Endothelial cell of umbilical vein (primary cell): ENCODE measurements around a stretch of chr6.

DNA sequence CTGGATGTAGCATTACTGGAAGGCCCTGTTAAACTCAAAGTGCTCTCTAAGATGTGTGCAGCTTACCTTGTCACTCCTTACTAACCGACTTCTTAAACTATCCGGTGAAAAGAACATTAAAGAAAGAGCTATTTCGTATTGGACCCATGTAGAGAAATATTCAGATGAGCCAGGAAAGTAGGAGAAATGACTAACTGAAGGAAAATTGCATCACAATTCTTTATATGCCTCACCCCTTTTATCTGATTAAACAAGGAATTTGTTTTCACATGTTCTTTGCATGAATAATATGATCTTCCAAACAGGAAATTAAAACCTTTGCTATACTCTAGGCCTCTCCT, 42.0 kb upstream of the LRRC1 start:
- PRO-cap = no peak
CAGE:
- cytosol, long polyA minus RNA = no peak
- cytosol, long polyA plus RNA = no peak
- long polyA plus RNA = no peak
- nucleus, long polyA minus RNA = no peak
- nucleus, long polyA plus RNA = no peak

DNA sequence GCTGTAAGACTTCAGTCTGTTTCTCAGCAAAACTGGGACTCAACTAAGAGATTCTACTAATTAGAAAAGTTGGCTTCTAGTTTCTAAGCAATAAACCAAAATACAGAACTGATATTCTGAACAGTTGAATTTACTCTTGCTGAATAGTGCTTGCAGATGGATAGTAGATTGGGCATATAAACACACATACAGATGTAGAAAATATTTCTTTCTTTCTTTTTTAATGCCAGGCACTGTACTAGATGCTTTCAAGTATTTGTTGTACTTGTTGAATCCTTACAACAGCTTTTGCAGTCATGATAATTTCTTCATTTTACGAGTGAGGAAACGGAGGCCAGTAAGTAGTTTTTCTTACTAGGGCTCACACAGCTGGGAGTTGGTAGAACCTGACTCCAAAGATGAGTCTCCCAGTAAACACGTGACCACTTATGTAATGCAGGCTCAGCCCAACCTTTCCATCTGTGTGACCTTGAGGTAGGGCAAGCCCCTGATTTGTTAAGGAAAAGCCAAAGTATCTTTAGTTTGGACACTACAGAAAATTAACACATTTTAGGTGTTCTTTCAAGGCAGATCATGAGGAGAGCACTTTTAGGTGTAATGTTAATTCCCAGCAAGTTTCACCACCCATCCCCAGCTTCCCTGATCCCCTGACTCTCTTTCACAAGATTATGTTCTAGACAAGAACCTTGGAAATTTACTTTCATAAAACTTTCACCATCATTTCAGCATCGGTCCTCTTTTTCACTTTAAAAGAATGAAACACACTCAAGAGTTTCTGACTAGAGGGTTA, 111.2 kb downstream of the LRRC1 start:
- PRO-cap = no peak
CAGE:
- cytosol, long polyA minus RNA = no peak
- cytosol, long polyA plus RNA = no peak
- long polyA plus RNA = no peak
- nucleus, long polyA minus RNA = no peak
- nucleus, long polyA plus RNA = no peak

DNA sequence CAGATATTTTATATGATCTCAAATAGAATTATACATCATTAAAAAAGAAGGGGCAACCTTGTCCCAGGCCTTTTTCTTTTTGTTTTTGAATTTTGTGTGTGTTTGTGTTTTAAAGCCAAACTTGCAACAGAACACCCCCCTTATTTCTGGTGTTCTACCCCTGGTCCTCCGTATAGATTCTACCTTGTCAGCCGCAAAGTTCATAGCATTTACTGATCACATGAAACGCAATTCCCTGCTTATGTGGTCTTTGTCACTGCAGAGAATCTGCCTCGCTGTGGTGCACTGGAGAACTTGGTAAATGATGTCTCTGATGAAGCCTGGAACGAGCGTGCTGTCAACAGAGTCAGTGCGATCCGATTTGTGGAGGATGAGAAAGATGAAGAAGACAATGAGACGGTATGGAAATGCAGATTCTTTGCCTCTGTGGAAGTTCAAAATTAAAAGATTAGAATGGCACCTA, 125.6 kb downstream of the LRRC1 start:
- PRO-cap = no peak
CAGE:
- cytosol, long polyA minus RNA = no peak
- cytosol, long polyA plus RNA = no peak
- long polyA plus RNA = no peak
- nucleus, long polyA minus RNA = no peak
- nucleus, long polyA plus RNA = no peak

- PRO-cap = no peak
CAGE:
- cytosol, long polyA minus RNA = no peak
- cytosol, long polyA plus RNA = no peak
- long polyA plus RNA = no peak
- nucleus, long polyA minus RNA = no peak
- nucleus, long polyA plus RNA = no peak
Measured at GRCh38 chr6:54097848-54098174, 13.4 kb upstream of the MLIP start.

- PRO-cap = no peak
CAGE:
- cytosol, long polyA minus RNA = start-site peak on the minus strand at chr6:56527488-56527734, 26 reads
- cytosol, long polyA plus RNA = no peak
- long polyA plus RNA = no peak
- nucleus, long polyA minus RNA = no peak
- nucleus, long polyA plus RNA = no peak
Measured at GRCh38 chr6:56527383-56527793, 280.0 kb upstream of the COL21A1 start.

DNA sequence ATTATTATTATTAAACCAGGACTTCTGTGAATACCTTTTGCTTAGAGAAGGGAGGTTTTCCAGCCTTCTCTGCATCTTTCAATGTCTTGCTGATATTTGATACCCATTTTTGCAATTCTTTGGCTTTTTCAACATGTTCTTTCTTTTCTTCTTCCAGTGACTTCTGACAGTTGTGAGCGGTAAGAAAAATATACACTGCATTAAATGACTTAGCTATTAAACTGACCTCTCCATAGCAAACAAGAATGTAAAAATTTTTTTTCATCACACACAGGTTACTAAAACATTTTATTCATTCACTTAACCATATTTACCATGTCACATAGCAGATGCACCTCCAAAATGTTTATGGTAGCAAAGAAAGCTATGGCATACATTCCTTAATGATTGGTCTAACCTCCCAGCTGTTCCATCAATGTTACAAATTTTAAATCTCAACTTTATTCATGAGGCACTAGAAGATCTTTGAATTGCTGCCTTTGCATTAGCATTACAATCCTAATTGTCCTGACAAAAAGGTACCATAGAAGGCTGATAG, 340.2 kb downstream of the DST start:
- PRO-cap = no peak
CAGE:
- cytosol, long polyA minus RNA = no peak
- cytosol, long polyA plus RNA = no peak
- long polyA plus RNA = no peak
- nucleus, long polyA minus RNA = no peak
- nucleus, long polyA plus RNA = no peak

DNA sequence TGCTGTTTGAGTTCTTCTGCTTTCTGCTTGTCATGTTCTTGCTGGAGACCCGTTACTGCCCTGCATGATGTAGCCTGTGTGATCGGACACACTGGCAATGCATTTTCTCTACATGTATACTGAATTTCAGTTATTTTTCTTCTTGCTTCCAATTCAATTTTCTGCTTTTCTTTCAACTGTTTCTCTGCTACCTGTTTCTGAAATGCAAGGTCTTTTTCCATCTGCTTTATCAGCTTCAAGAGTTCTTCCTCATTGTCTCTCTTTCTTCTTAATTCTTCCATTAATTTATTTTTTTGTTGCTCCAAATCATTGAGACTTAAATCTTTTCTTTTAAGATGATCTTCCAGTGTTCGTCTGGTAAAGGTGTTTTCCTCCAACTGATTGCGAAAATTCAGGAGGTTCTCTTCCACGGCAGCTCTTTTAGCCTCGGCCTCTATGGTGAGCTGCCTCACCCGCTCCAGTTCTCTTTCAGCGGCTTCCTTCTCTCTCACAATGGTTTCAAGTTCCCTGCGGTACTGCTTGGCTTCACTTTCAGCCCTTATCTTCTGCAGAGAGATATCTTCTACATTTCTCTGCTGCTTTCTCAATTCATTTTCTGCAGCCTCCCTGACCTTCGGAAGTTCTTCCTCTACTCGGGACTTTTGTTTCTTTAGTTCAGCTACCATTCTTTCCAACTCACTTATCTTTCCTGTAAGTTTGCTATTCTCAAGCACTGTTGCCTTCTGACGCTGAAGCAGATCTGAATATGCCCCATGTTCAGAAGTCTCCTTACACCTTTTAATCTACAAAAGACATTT, 334.5 kb downstream of the DST start:
- PRO-cap = no peak
CAGE:
- cytosol, long polyA minus RNA = no peak
- cytosol, long polyA plus RNA = no peak
- long polyA plus RNA = no peak
- nucleus, long polyA minus RNA = no peak
- nucleus, long polyA plus RNA = no peak

DNA sequence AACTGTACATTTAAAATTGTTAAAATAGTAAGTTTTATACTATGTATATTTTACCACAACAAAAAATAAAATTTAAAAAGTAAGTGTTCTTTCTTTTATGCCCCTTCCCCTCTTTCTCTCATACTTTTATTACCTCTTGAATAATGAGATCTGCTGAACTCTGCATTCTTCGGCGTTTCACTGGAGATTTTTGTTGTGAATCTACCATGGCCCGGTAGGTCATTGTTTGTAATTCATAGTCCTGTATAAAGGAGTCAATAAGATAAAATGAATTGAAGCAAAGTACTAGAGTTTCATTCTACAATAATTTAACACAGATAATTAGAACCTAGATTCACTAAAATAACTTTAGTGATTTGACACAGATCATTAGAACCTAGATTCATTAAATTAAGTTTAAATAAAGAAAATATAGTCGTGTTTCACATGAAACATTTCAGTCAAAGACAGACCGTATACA, 329.6 kb downstream of the DST start:
- PRO-cap = no peak
CAGE:
- cytosol, long polyA minus RNA = no peak
- cytosol, long polyA plus RNA = no peak
- long polyA plus RNA = no peak
- nucleus, long polyA minus RNA = no peak
- nucleus, long polyA plus RNA = no peak

DNA sequence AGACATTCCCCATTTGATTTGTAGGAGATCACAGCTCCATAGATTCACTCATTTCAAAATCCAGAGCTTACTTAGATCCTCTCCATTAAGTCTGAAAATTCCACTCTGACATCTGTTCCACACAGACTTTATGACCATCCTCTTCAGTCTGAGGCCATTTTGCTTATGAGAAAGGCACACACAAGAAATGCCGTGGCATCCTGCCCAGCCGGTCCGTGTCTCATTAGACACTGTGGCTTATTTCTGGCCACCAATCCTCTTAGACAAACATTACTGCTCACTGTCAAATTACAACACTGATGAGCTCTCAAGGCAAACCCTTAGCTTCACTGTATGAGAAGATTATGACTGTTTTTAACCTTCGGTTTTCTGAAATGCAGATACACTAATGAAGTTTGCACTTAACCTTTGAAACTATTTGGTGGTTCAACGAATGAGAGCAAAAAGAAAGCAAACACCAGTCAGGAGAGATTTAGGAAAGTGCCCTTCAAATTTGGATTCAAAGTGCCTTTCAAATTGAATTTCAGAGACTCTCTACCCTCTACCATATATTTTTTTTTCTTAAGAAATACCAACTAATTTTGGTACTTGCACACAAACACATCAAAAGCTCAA, 261.4 kb downstream of the DST start:
- PRO-cap = no peak
CAGE:
- cytosol, long polyA minus RNA = no peak
- cytosol, long polyA plus RNA = no peak
- long polyA plus RNA = no peak
- nucleus, long polyA minus RNA = no peak
- nucleus, long polyA plus RNA = no peak

DNA sequence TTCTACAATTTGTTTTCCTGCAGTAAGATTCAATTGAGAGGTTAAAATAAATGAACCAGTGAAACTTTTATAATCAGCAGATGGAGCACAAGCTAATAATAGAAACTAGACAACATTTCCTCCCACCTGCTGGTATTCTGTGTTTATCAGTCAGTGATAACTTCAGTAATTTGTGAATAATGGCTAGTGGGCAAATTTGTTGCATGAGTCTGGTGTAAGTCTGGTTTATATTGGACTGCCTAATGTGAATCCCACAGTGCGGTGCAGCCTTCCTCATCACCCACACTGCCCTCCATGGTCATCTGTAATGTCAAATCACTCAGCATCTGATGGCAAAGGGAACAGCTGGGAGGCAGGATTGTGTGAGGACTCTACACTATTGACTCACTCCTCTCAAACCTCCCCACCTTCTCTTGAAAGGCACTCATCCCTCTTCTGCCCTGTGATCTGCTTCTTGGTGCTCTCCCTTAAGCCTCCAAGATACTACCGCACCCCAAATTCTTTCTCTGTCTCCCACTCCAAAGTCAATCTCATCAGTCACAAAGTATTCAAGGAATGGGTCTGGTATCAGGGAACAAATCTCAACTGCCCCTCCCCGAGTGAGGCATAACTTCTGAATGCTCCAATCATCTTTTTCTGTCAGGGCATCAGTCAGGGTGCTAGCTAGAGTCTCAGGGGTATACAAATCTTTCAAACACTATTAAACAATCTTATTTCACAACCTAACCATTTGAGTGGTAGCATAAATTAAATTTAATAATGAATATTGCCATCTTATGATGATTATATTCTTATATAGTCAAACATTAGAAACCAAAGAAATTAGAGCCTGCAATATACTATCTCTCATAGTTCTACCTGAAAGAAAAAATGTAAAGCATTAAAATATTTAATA, 145.7 kb downstream of the DST start:
- PRO-cap = no peak
CAGE:
- cytosol, long polyA minus RNA = no peak
- cytosol, long polyA plus RNA = no peak
- long polyA plus RNA = no peak
- nucleus, long polyA minus RNA = no peak
- nucleus, long polyA plus RNA = no peak

- PRO-cap = no peak
CAGE:
- cytosol, long polyA minus RNA = no peak
- cytosol, long polyA plus RNA = no peak
- long polyA plus RNA = no peak
- nucleus, long polyA minus RNA = no peak
- nucleus, long polyA plus RNA = no peak
Measured at GRCh38 chr6:56839023-56839481, 115.6 kb downstream of the DST start.

GRCh38 chr6:56842537-56843507, 111.8 kb downstream of the DST start:
- PRO-cap = bidirectional peak, plus-strand start at chr6:56843243, minus-strand start at chr6:56843424
CAGE:
- cytosol, long polyA minus RNA = no peak
- cytosol, long polyA plus RNA = no peak
- long polyA plus RNA = start-site peak on the minus strand at chr6:56843217-56843712, 72 and 20 reads in 2 replicates
- nucleus, long polyA minus RNA = start-site peak on the minus strand at chr6:56842820-56843698, 2,357 reads
- nucleus, long polyA plus RNA = no peak

DNA sequence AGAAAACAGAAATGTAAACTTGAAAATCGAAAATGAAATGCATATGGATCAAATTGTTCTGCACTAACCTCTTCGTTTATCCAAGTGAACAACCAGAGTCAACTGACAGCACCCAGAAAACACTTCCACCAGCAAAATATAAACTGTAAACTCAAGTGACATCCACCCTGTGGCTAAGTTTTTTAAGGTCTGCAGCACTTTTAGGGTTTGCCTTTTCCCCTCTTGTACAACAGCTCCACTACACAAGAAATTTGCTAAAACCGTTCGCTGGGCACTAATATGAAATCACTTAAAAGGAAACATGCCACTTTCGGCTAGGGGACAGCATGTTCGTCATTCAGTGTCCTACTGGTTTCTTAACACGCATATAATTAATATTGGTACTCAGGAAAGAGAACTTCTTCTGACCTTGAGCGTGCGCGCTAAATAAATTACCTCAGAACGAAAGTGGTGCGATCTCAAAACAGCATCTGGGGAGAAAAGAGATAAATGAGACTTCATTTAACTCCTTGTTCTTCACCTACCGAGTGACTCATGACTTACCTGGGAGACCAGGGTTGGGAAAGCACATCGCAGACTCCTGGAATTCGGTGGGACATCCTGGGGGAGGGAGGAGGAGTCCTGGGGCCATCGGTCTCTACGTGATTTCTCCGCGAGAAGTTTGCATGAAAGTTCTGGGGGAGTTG, 1.1 kb downstream of the DST start:
- PRO-cap = no peak
CAGE:
- cytosol, long polyA minus RNA = no peak
- cytosol, long polyA plus RNA = no peak
- long polyA plus RNA = no peak
- nucleus, long polyA minus RNA = no peak
- nucleus, long polyA plus RNA = no peak

DNA sequence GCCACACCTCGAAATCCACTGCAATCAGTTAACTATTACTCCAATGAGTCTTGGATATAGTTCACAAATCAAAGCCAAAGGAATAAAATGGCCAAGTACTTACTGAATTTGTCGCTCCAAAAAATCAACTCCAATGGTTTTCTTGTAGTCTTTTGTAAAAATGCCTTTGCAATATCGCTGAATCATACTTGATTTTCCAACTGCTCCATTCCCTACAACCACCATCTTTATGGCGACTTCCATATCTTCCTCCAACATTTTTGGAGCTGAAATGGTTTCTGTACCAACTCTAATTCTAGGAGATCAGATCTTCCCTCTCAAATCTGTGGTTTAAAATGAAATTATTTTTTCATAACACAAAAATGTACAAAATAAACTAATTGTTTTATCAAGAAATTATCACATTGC, 12.0 kb downstream of the RAB23 start:
- PRO-cap = no peak
CAGE:
- cytosol, long polyA minus RNA = no peak
- cytosol, long polyA plus RNA = no peak
- long polyA plus RNA = no peak
- nucleus, long polyA minus RNA = no peak
- nucleus, long polyA plus RNA = no peak

DNA sequence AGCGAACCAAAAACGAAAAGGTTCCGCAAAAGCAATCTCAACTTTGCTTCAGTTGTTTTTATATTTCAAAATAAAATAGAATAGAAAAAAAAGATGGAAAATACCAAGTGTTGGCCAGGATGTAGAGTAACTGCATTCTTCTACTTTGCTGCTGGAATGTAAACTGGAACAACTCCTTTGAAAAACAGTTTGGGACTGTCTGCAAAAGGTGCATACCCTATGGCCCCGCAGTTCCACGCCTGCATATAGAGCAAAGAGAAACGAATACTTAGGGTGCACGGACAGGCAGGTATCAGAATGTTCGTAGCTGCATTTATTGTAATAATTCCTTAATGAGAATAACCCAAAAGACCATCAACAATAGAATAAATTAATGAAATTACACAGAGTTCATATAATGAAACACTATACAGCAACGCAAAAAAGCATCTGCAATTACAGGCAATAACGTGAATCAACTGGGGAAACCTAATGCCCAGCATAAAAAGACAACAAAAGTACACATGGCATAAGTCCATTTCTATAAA, 657 bp upstream of the RAB23 start:
- PRO-cap = no peak
CAGE:
- cytosol, long polyA minus RNA = no peak
- cytosol, long polyA plus RNA = no peak
- long polyA plus RNA = no peak
- nucleus, long polyA minus RNA = no peak
- nucleus, long polyA plus RNA = no peak

- PRO-cap = no peak
CAGE:
- cytosol, long polyA minus RNA = no peak
- cytosol, long polyA plus RNA = no peak
- long polyA plus RNA = no peak
- nucleus, long polyA minus RNA = no peak
- nucleus, long polyA plus RNA = no peak
Measured at GRCh38 chr6:62450267-62450811, 164.3 kb upstream of the KHDRBS2 start.

- PRO-cap = no peak
CAGE:
- cytosol, long polyA minus RNA = no peak
- cytosol, long polyA plus RNA = no peak
- long polyA plus RNA = no peak
- nucleus, long polyA minus RNA = no peak
- nucleus, long polyA plus RNA = no peak
Measured at GRCh38 chr6:63426664-63427378, 107.0 kb upstream of the LGSN start.

- PRO-cap = no peak
CAGE:
- cytosol, long polyA minus RNA = no peak
- cytosol, long polyA plus RNA = no peak
- long polyA plus RNA = no peak
- nucleus, long polyA minus RNA = no peak
- nucleus, long polyA plus RNA = no peak
Measured at GRCh38 chr6:63643723-63644321, 8.2 kb downstream of the PHF3 start.

GRCh38 chr6:63653910-63654686, 18.5 kb downstream of the PHF3 start:
- PRO-cap = no peak
CAGE:
- cytosol, long polyA minus RNA = no peak
- cytosol, long polyA plus RNA = no peak
- long polyA plus RNA = no peak
- nucleus, long polyA minus RNA = no peak
- nucleus, long polyA plus RNA = no peak

GRCh38 chr6:63806130-63806892, 170.7 kb downstream of the PHF3 start:
- PRO-cap = bidirectional peak, plus-strand start at chr6:63806552, minus-strand start at chr6:63806317
CAGE:
- cytosol, long polyA minus RNA = no peak
- cytosol, long polyA plus RNA = no peak
- long polyA plus RNA = no peak
- nucleus, long polyA minus RNA = no peak
- nucleus, long polyA plus RNA = no peak